ENCODE measurements around the genes MBNL1 and DHX36.

DNA sequence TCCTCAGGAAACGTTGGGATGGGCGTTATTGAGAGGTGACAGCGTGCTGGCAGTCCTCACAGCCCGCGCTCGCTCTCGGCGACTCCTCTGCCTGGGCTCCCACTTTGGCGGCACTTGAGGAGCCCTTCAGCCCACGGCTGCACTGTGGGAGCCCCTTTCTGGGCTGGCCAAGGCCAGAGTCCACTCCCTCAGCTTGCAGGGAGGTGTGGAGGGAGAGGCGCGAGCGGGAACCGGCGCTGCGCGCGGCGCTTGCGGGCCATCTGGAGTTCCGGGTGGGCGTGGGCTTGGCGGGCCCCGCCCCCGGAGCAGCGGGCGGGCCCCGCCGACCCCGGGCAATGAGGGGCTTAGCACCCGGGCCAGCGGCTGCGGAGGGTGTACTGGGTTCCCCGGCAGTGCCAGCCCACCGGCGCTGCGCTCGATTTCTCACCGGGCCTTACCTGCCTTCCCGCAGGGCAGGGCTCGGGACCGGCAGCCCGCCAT, 54.5 kb downstream of the SUCNR1 start:
- PRO-cap = no peak
- RRBS, 2 experiments = no CpG with 5 or more reads among the region's 43 CpGs

GRCh38 chr3:152197810-152198472, 70.8 kb upstream of the MBNL1 start:
- PRO-cap = no peak
- RRBS, 2 experiments = no CpG with 5 or more reads among the region's 4 CpGs

DNA sequence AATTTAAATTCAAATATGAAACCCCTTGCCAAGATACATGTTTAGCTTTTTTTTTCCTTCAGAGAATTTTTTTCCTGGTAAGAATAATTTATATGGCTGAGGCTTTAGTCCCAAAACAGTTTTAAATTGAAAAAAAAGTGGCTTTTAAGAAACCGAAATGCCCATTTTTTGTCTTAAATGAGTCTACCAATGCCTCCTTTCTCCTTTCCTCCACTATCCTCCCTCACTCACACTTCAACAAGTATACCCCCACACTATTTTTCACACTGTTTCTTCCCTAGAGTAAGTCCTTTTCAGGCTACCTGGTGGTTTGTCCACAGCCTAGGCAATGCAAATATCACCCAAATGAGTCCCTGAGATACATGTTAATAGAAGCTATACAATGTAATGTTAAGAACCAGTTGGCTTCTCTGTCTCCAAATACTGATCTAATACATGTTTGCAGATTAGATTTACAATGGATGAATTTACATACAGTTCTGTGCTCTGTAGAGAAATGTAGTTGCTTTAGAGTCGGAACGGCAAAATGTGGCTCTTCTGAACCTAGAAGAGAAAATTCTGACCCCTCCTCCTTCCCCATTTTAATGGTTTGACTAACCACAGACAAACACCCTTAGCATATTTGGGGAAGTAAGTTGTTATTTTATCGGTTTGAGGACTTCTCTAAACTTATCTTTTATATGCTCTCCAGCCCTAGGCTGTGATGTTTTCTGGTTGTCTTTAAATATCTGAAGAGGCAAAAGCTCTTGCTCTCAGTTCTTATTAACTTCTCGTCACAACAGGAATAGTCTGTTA, 63.6 kb upstream of the MBNL1 start:
- PRO-cap = no peak
- RRBS, 2 experiments = no CpG with 5 or more reads among the region's 5 CpGs

DNA sequence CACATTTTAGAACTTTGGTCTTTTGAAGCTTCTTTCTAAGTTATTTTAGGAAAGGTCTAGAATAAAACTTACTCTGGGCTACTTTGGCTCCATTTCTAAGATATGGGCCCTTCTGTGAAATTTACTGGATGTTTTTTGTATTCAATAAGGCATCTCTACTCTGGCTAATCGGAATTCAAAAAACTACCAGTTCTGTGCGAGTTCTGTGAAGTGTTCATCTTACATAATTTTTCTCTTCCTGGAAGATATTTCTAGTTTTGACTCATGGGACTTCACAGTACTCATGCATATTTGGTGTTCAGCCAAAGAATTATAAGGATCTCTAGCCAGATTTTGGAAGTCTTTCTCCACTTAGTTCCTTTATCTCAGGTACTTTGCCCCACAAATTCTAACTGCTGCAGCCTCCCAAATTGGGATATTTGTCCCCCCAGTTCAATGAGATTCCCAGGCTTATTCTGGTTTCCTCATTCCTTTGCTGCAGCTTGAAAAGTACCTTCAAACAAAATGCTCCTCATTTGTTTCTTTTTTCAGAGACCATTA, 46.4 kb upstream of the MBNL1 start:
- PRO-cap = no peak
- RRBS, 2 experiments = no CpG with 5 or more reads among the region's 2 CpGs

DNA sequence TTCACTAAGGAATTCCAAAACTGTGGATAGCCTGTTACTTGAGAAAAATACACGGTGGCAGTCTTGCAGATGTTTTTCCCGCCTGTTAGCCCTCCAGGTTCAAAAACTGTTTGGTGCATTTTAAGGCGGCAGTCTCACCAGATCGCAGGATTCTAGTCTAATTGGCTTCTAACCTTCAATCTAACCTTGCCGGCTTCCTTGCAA, 544 bp upstream of the MBNL1 start:
- PRO-cap = no peak
- RRBS, 2 experiments = no CpG with 5 or more reads among the region's 5 CpGs

DNA sequence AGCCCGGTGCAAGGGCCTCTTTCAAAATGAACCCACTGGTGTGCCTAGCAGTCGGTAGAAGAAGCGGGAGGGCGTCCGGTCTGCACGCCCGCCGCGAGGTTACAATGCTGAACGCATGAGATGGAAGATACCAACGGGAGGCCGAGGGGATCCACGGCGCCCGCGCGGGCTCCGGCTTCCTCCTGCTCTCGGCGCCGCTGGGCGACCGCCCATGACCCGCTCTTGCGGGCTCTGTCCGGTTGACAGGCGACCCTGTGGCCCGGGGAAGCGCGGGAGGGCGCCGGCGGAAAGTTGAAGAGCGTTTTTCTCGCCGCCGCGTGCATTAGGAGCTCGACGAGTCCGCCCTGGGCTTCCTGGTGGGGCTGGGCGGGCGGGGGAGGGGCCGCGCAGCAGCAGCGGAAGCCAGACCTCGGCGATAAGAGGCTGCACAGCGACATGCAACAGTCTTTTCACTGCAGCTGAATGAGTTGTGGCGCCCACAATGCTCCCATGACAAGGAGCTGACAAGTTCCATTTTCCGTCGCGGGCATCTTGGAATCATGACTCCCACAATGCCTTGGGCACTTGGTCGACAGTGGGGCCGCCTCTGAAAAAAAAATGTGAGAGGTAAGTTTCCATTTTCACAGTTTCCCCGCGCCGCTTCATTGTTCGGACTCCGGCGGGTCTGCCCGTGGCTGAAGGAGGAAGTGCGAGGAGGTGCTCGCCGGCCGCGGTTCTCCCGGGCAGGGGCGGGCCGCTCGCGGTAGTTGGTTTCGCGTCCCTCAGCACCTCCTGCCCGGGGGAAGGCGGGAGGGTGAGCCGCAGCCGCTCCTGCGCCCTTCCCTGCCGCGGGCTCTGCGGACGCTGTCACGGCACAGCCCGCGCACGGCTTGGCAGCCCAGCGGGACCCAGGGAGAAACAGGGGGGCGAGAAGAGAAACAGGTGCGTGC, at the start of gene MBNL1:
Gene MBNL1, plus strand, starts transcription at position 443 of the 929 bp plus-strand sequence.
- PRO-cap = bidirectional peak, plus-strand start at position 846 of the sequence, minus-strand start at position 668 of the sequence
- RRBS, 2 experiments = 2 to 3% methylated on average over 32 to 38 of the region's 90 CpGs

- PRO-cap = no peak
- RRBS, 2 experiments = no CpG with 5 or more reads among the region's 2 CpGs
Observed at GRCh38 chr3:152301311-152301766, 32.6 kb downstream of the MBNL1 start.

- PRO-cap = no peak
- RRBS, 2 experiments = no CpG with 5 or more reads among the region's 2 CpGs
Observed at GRCh38 chr3:152348119-152349403, 79.8 kb downstream of the MBNL1 start.

DNA sequence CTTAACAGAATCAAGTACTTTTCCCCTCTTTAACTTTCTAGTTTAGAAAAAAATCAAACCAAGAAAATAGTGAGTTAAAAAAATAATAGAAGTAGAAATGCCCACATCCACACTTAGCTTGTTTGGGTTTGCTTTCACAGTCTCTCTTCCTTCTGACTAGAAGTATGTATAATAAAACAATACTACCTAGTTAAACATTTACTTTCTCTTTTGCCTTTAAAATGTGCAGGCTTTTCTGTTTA, 1.9 kb downstream of the P2RY1 start:
- PRO-cap = no peak

- PRO-cap = no peak
- RRBS, 2 experiments = no CpG with 5 or more reads among the region's 5 CpGs
Observed at GRCh38 chr3:152870004-152870569, 35.2 kb downstream of the P2RY1 start.

GRCh38 chr3:153159039-153159330, 3.0 kb upstream of the RAP2B start:
- PRO-cap = no peak
- RRBS, 2 experiments = no CpG with 5 or more reads among the region's 4 CpGs

DNA sequence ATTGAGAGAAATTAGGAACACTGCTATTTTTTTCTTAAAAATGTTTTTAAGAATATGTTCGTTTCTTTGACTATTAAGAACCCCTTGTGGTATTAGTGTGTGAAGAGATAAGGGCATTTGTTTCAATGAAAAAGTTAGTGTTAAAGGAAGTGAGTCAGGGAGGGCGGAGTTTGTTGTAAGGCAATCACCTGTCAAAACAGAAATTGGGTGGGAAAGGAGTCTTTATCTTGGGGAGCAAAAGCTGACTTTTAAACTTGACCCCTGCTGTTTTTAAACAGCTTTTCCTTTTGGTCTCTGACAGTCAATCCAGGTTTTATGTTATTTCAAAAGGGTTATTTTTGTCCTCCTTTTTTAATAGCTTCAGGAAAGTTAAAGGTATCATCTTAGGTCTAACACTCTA, 4.2 kb downstream of the RAP2B start:
- PRO-cap = no peak
- RRBS, 2 experiments = no CpG with 5 or more reads among the region's 2 CpGs

GRCh38 chr3:153166661-153167446, 4.8 kb downstream of the RAP2B start:
- PRO-cap = no peak
- RRBS, 2 experiments = no CpG with 5 or more reads among the region's 5 CpGs

DNA sequence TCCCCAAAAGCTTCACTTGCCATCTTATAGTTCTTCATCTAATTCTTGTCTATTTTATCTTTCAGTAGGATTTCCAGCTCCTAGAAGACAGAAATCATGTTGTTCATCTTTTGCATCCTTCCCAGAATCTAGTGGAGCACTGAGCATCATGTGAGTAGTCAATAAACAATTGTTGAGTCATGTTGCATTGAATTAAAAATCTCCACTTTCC, 85.3 kb downstream of the RAP2B start:
- PRO-cap = no peak

- PRO-cap = no peak
- RRBS, 2 experiments = no CpG with 5 or more reads among the region's 5 CpGs
Observed at GRCh38 chr3:153628411-153629173, 466.6 kb downstream of the RAP2B start.

GRCh38 chr3:153640531-153641387, 478.7 kb downstream of the RAP2B start:
- PRO-cap = no peak
- RRBS, 2 experiments = no CpG with 5 or more reads among the region's 8 CpGs

- PRO-cap = no peak
- RRBS, 2 experiments = no CpG with 5 or more reads among the region's 8 CpGs
Observed at GRCh38 chr3:153979831-153980604, 141.2 kb upstream of the ARHGEF26 start.

DNA sequence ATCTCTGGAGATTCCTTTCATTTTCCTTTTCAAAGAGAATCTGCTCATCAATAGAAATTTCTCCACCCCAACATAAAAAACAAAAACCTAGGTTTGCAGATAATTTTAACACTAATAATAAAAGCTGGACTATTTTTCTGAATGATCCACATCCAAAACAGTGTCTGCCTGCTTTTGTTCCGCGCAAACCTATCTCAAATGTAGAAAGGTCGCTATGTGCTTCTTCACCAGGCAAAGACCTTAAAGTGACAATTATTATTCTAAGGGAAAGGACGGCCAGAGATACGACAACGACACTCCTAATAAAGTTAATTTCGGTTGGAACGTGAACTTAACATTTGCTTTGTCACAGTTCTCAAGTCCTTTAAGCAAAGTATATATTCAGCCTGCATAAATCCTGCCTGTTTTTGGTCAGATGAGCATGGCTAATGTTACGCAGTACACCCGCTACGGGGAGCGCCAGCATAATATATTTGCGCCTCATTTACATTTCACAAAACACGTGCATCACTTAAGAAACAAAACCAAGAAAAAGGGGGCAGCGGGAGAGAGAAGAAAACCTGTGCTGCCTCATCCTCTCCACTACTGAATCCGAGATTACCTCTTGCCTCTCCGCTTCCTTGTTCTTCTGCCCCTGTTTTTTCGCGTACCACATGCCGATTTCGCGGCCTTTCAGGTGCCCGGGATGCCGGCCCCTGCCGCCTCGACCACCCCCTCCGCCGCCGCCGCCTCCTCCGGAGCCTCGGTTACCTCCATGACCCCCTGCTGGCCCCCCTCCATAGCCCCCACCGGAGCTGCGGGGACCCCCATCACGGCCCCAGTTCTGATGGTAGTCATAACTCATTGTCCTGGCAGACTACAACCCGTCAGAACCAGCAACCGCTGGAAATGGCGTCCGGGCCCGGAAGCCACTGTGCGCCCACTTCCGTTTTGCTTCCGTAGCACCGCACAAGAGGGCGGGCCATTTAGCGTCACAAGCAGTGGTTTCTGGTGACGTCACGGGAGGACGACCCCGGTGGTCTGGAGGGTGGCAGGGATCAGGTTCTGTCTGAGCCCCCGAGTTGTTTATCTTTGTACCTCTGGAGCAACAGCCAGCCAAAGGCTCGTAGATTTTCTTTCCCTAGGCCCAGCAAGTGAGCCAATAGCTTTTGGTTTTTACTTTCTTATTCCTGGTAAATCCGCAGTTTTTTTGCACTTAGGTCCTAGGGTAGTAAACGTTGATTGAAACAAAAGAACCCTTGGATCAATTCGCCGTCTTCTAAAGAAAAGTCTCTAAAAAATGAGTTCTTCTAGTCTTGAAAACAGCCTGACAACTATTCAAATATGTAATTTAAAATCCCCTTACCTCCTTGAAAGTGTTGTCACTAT, at the start of gene DHX36:
Gene DHX36, minus strand, starts transcription at position 915 of the 1,368 bp plus-strand sequence.
- PRO-cap = bidirectional peak, plus-strand start at position 1,004 of the sequence, minus-strand start at position 889 of the sequence
- RRBS, 2 experiments = 2 to 3% methylated on average over 10 to 23 of the region's 56 CpGs

- PRO-cap = no peak
- RRBS, 2 experiments = no CpG with 5 or more reads among the region's 4 CpGs
Observed at GRCh38 chr3:155240579-155241097, 52.8 kb downstream of the STRIT1 start.

- PRO-cap = no peak
- RRBS, 2 experiments = no CpG with 5 or more reads among the region's 2 CpGs
Observed at GRCh38 chr3:155255850-155256049, 37.7 kb downstream of the STRIT1 start.